Type B pancreatic cell (in vitro differentiated cells): ENCODE results near the genes ALB, CXCL8, CXCL1, PPBP, MTHFD2L and EREG.

DNA sequence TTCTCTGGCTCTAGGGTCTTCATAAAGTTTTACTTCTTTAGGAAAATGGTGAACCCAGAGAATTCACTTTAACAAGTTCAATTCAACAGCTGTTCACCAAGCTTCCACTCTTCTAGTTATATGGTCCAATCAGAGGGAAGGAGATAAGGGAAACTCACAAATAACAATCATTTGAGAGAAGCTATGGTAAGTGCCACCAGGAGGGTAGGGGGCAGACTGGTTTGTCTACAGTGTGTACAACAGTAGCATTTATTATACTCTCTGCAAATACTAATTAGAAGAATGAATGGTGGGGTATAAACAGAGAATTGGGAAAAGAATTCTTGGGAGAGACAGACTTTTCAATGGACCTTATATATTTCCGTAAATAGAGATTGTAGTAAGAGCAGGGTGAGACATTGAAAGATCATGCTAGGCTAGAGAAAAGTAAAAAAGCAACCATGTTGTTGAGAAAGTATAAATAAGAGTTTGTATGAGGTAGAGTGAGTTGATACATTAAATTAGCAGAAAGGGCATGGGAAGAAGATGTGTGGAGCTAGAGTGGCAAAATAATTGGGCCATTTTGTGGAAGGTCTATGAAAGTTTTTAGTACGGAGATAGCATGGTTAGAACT lies 186.1 kb downstream of the SLC4A4 start:
- PRO-cap: no peak

DNA sequence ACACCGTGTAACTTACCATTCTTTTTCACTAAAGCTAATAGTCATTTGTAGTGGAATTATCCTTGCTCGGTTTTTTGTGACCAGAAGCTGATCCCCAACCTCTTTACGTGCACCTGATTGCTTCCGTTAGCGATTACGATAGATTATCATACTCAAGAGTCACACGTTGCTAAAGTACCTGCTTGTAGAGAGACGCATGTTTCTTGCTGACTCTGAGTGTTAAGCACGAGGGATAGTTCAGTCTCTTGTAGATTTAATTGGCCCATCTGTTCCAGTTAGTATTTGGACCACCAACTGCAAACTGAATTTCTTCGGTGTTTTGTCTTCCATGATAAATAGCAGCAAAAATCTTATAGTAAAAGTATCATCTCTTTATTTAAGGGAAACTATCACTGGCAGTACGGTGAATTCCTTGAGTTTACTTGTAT lies 521 bp upstream of the COX18 start:
- PRO-cap: no peak

DNA sequence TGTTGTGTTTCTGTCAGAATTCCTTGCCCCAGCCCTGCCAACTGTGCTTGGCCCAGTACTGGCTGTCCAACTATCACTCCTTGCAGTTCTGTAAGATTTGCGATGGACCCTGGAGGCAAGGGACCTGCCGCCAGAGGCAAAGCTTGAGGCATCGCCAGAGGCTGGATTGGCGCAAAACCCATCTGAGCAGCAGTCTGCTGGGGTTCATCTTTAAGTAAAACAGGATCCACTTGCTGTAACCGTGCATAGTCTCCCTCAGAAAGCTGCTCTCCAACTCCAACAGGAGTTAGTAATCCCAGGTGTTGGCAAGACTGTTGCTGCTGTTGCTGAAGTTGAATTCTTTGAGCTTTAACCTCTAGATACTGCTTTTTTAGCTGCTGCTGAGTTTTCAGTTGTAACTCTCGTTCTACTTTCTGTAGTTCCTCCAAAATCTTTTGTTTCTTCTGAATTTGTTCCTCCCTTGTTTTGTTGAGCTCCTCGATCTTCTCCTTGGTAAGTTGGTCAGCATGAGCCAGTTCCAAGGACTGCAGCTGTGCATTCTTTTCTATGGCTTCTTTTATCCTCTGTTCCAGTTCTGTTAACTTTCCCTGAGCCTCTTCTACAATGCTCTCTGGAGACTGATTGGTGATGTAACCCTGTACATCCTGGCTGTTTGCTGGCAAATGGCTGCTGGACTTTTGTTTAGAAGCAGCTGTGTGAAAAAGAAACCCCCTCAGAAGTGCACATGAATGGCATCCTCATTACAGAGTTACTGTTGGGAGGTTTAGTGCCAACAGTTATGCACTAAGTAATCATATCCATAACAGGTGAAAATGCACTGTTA lies 70.3 kb upstream of the COX18 start:
- PRO-cap: no peak

- PRO-cap: no peak
Measured at GRCh38 chr4:73148520-73149179, 79.1 kb upstream of the COX18 start.

- PRO-cap: bidirectional peak, plus-strand start at chr4:73259276, minus-strand start at chr4:73259136; bidirectional peak, plus-strand start at chr4:73259447, minus-strand start at chr4:73259408
Measured at GRCh38 chr4:73258999-73260048, 726 bp upstream of the ANKRD17 start.

- PRO-cap: no peak
Measured at GRCh38 chr4:73404178-73404614, at the start of gene ALB. TSS of gene ALB (plus strand) at chr4:73404287.

GRCh38 chr4:73603387-73603811 lies 16.8 kb downstream of the RASSF6 start:
- PRO-cap: no peak

GRCh38 chr4:73614220-73614977 lies 5.8 kb downstream of the RASSF6 start:
- PRO-cap: no peak

GRCh38 chr4:73740291-73741119 lies at the start of gene CXCL8:
TSS of gene CXCL8 (plus strand) at chr4:73740569.
- PRO-cap: no peak

- PRO-cap: no peak
Measured at GRCh38 chr4:73868684-73869944, at the start of gene CXCL1. TSS of gene CXCL1 (plus strand) at chr4:73869393.

GRCh38 chr4:73987922-73988566 lies at the start of gene PPBP:
TSS of gene PPBP (minus strand) at chr4:73988190.
- PRO-cap: no peak

- PRO-cap: no peak
Measured at GRCh38 chr4:74018716-74019197, 19.7 kb downstream of the CXCL3 start.

DNA sequence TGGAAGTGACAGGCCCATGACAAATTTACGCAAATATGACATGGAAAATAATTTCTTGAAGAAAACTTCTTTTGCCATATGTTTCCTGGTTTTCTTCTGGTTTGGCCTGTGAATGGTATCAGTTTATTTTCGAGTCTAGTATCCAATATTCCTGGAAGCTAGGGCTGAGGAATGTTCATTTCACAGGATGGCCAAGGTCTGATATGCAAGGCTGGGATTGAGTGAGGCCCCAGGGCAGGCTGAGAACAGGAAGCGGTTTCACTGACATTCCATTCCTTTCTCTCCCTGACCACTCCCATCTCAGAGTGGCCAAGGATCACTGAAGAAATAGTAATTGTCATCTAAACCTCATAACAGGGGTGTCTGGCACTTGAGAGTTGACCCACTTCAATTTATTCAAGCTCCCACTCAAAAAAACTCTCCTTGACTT lies 10.5 kb upstream of the CXCL2 start:
- PRO-cap: no peak

- PRO-cap: no peak
Measured at GRCh38 chr4:74116834-74117602, 18.0 kb upstream of the CXCL2 start.

DNA sequence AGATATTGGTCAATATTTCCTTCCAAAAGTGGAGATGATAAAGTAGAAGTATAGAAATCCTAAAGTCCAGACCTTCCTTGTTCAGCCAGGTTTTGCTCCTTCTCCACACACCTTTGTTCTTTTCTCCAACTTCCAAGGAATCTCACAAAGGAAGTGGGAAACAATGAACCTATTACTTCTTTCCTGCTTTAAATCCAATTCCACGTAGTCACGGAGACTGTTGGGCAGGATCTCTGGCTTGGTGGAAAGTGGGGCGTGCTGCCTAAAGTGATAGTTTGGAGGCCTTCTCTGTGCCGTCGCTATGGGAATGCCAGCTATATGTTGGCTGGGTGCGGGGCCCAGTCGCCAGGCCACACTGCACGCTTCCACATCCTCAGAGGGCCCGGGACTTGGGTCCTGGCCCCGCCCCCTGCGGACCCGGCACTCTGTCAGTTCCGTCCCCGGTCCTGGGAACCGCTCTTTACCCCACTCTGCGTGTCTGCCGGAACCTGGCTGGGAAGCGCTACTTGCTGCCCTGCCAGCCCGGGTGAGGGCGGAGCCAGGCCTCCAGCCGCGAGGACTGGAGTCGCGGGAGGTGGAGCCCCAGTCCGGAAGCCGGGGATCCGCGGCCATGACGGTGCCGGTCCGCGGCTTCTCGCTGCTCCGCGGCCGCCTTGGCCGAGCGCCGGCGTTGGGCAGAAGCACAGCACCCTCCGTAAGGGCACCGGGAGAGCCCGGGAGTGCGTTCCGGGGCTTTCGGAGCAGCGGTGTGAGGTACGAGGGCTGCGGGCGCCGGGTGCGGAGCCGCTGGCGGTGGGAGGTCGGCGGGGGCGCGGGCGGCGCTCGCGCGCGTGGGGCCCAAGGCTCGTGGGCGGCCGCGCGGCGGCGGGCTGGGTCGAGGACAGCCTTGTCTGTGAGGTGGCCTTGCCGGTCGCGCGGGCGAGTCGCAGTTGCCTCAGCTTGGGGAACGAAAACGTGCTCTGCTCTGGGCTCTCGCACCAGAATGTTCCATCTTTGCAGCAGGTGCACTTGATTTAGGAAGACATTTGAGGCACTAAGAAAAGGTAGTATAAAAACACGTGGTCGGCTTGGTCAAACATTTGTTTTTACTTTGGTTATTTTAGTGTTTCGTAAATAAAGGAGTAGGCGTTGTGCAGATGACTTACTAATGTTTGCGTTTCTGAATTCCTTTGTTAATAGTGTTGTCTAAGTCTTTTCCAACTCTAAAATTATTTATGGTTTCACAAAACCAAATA lies at the start of gene MTHFD2L:
Gene MTHFD2L, plus strand, starts transcription at position 590 of the 1,235 bp plus-strand sequence.
- PRO-cap: bidirectional peak, plus-strand start at position 590 of the sequence, minus-strand start at position 463 of the sequence; bidirectional peak, plus-strand start at position 895 of the sequence, minus-strand start at position 882 of the sequence

- PRO-cap: unidirectional peak, plus-strand start at chr4:74365145
Measured at GRCh38 chr4:74364577-74365639, at the start of gene EREG. TSS of gene EREG (plus strand) at chr4:74365145.

DNA sequence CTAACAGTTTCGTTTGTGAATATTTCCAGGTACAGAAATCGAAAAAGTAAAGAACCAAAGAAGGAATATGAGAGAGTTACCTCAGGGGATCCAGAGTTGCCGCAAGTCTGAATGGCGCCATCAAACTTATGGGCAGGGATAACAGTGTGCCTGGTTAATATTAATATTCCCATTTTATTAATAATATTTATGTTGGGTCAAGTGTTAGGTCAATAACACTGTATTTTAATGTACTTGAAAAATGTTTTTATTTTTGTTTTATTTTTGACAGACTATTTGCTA lies 19.7 kb downstream of the EREG start:
- PRO-cap: no peak

DNA sequence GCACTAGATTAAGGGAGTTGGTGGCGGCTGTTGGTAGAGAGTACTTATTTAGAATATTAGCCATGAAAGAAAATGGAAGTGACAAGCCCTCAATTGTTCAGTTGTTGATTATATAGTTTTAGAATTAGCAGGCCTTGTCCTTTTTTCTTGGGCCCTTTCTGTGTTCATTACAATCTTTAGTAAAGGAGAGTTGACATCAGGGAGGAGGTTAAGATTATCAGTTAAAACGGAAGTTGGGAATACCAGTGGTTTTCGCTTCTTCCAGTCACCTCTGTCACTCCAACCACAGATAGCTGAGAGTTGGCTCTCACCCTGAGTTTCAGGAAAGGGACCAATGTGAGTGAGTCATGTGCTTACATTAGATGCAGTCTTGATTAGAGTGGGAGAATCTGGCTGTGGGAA lies 29.7 kb downstream of the EREG start:
- PRO-cap: no peak

- PRO-cap: no peak
Measured at GRCh38 chr4:74505624-74505936, 60.6 kb downstream of the AREG start.

DNA sequence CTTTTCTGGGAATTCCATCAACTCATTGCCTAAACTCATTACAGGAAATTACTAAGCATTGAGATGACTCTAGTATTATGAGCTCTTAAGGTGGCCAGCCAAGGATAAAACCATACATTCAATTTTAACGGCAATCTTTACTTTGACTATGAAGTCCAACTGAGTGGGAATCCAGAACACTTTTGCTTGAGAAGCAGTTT lies 94.6 kb downstream of the AREG start:
- PRO-cap: no peak